SEM (cell line): Measurements from ENCODE around the gene DNAL1.

DNA sequence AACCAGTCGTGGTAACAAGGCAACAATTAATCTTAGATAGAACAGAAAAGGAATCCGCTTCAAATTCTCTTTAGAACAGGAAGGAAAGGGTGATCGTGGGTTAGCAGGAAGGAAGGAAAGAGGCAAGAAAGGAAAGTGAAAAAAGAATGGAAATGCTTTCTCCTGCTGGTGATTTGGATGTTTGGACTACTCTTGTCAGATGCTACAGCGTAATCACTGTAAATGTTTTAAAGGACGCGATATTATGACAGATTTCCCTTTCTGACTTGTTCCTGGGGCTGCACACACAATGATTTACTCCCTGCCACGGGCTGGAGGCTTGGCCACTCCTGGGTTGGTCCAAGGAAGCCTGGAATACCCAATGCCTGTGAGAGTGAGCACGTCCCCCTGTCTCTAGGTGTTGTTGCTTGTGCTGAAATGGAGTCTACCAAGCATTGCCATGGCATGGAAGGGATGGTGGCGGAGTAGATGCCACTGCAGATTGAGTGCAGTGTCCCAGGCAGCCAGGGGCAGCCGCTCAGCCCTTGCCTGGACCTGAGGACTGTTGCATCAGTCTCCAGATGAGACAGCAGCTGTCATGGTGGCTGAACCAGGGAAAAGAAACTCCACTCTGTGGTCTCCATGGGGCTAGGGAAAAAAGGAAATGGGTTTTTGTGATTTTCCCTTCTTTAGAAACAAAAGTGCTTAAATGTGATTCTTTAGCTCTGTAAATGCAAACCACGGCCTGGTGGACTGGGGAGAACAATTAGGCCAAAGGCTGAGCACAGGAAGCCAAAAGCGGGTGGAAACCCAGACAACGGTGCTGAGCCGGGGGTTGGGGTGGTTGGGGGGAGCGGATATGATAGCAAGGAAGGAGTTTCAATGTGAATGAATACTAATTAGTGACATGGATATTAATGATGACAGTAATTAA lies 443.0 kb downstream of the DPF3 start:
- PRO-cap = no peak

- PRO-cap = no peak
Observed at GRCh38 chr14:72665381-72665837, 228.5 kb downstream of the DPF3 start.

DNA sequence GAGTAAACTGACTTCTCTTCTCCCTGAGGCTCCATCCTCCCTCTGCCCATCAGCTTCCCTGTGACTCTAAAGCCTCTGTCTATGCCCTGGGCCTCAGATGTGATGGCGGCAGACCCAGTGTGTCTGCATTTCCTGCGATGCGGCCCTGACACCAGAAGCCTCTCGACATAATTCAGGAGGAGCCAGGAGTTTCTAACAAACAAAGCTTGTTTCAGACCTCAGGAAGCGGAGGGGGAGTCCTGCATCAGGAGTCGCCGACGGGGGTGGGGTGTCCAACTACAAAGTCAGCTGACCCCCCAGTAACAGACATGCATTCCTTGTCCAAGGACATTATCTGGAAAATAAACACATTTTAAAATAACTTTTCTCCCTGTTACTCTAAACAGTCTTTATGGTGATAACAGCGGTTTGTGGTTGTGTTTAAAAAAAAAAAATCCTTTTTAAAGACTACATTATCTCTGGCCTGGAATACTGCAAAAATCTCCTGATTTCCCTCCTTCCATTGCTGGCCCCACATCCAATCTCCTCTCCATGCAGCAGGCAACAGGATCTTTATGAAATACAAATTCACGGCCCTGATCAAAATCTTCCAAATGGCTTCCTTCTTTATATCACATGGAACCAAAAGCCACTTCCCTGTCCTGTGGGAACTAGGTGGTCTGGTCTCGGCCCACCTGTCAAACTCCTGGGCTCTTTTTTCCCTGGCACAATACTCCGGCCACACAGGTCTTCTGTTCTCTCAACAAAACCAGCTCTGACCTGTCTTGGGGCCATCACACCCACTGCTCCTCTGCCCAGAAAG lies 167.3 kb downstream of the DPF3 start:
- PRO-cap = no peak

GRCh38 chr14:72753232-72753534 lies 140.7 kb downstream of the DPF3 start:
- PRO-cap = no peak

DNA sequence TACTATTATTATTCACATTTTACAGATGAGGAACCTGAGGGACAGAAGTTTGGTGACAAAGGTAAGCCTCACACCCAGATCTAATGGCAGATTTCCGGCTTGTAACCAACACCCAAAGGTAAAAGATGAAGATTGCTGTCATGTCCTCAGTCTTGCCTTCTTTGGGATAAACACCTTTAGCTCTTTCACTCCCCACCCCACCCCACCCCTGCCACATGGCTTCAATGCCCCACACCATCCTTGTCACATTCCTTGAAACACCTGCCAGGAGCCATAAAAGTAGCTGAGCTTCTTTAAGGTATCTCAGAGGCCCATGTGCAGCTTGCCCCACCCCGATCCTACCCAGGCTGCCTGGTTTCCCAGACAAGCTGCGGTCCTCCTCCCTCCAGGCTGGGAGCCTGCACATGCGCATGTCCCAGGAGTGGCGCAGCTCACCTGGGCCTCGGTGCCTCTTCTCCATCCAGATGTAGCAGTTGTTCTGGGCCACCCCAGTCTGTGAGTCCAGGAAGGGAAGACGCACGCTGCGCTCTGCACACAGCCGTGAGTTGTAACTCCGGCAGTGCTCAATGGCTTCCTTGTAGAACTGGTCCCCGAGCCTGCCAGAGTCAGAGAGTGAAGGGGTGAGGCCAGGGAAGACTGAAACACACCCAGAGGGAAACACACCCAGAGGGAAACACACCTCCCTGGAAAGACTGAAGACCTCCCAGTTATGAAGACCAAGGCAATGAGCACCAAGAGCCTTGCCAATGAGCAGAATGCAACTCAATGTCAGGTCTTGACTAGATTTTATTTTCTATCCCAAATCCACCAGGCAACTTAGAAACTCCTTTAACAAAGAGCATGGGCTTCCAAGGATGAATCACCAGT lies 122.4 kb downstream of the DPF3 start:
- PRO-cap = no peak

DNA sequence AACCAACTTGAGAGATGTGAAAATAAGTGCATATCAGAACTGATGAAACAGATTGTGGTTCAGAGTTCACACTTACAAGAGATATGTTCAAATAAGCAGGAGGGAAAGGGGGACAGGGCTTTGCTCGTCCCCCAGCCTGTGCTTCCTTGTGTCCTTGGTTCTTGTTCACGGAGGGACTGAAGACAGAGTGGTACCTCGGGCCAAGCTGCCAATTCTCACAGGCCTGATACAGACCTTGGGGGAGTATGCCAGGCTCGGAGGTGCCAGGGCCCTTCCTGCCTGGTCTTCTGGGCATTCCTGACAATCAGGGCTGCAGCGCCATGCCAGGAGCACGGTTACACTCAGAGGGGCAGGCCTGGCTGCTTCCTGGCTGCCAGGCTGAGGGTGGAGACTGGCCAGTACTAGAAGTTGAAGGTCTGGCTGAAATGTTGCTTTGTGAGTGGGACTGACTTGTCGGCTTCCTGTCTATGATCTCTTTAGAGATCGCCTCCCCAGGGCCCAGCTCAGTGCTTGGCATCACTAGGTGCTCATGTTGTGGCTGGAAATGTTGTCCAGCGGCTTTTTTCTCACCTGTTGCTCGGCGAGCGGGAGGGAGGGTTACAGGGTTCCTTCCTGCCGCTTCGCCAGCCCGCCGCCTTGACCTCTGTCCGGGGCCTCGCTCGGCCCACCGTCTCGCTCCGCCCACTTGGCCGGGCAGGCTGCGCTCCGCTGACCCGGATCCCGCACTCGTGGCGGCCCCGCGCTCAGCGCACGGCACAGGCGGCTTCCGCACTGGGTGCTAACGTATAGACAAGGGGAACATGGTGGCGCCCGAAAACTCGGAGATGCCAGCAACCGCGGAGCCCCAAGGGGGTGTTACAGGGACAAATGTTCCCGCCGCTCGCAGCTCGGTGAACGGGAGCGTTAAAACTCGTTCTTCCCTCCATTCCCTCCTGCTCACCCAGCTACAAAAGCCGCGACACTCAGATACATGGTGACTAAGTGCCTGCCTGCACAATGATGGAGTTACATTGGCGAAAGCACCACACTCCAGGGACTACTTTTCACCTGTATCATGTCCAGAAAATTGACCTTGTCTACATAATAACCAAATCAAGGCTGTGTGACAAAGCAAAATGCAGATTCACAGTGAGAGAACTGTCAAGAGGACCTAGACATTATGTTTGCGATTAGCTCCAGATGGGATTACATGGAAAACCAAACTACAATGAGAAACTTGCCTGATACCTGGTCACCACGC lies 32.6 kb downstream of the PAPLN start:
- PRO-cap = bidirectional peak, plus-strand start at position 771 of the sequence, minus-strand start at position 647 of the sequence

DNA sequence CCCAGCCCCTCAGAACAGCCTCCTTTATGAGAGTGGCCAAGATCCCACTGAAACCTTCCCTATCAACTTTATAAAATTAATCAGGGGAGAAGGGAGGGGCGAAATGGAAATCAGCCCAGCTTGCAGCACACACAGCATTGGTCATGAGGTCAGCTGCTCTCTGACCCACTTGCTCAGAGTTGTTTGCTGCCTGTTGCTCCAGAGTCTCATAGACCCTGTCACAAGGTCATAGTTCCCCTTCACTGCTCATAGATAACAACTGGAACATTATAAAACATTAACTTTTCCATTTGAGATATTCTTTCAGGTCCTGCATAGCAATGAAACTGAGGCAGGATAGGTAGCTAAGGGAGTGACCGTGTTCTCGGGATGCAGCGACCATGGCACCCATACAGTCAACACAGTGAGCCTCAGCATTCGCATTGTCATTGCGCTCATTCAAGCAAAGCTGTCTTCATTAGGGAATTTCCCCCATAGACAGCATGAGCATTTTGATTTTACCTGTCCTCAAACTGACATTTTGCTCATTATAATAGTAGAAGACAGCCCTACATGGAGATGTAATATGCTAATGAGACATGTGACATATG lies 8.8 kb downstream of the HEATR4 start:
- PRO-cap = no peak

GRCh38 chr14:73644410-73645521 lies at the start of gene DNAL1:
Gene DNAL1, plus strand, starts transcription at chr14:73644986.
- PRO-cap = bidirectional peak, plus-strand start at chr14:73644599, minus-strand start at chr14:73644565; bidirectional peak, plus-strand start at chr14:73645018, minus-strand start at chr14:73644898

GRCh38 chr14:73717964-73718431 lies 3.8 kb upstream of the PNMA1 start:
- PRO-cap = no peak

DNA sequence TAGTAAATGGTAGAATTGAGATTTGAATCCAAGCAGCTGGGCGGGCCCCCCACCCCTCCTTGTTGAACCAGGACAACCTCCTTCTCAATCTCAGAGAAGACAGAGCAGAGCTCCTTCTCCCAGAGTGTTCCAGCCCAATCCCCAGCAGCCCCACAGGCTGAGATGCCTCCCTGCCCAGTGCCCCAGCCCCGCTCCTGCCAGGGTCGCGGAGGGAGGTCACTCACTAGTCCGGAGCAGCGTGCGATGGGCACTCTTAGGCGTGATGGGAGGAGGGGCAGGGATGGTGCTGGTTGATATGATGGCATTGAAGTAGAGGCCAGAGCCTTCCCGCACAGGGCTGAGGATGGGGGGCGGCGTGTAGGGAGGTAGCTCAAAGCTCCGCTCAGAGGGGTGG lies 15.2 kb upstream of the PNMA1 start:
- PRO-cap = no peak

DNA sequence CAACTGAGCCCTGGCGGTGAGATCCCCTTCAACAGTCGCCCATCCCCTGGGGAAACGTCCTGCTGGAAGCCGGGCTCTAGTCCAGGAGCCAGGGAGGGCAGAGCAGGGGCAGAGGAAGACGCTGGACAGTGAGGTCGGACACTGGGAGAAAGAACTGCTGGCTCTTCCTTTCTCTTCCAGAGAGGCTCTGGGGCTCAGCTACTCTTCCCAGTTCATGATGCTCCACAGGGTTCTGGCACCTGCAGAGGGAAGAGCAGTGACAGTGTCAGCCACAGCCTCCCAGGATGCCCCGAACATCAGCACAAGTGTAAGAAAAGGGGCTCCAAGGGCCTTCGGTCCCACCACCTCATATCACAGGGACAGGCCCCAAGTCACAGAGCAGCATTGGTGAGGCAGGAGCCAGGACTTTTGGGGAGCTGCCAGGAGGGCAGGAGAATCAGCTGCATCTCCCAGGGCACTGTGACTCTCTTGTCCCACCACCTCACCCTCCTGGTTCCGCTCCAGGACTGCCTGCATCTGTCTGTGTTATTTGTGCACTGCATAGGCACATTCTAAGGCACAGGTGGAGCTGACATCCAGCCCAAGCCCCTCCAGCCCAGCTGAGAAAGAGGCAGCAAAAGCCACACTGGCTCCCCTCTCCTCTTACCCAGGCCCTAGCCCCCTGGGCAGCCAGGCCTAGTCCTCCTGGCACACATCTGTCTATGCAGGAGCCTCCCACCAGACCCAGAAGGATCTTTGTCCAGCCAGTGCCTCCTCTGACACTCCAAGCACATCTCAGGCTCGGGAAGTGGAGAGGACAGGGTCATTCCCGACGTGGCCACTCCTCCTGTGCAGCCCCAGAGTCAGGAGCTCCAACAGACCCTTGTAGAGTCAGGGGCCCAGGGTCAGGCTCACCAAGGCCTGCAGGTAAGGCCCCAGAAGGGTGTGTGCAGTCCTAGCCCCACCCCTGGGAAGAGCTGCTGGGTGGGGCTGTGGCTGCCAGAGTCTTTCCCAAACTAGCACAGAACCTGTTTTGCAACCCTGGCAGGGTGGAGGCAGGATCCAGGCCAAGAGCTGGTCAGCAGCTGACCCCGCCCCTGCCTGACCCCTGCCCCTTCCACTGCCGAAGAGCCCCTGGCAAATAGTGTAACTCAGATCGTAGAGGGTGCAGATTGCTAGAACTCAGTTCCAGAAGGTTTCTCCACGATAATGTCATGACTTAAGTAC lies 19.7 kb downstream of the MIDEAS start:
- PRO-cap = no peak

GRCh38 chr14:73759239-73759558 lies 904 bp downstream of the MIDEAS start:
- PRO-cap = bidirectional peak, plus-strand start at chr14:73759496, minus-strand start at chr14:73759357

DNA sequence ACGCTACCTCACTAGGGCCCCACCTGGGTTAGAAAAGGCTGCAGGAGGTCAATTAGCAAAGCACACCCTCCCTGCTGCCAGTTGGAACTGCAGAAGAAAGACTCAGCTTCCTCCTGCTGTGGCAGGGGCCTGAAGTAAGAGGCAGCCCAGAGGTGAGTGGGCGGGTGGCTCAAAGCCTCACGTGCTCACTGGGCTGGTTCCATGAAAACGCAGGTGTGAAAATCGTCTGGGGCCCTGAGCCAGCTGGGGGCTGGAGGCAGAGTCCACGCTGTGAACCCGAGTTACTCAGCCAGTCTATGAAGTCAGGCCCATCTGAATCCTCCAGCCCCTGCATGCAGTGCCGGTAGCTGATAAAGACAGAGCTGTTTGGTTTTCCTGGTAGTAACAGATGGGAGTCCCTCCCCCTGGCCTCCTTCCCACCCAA lies 11.7 kb upstream of the MIDEAS start:
- PRO-cap = no peak

GRCh38 chr14:73787602-73788456 lies 27.7 kb upstream of the MIDEAS start:
- PRO-cap = unidirectional peak, minus-strand start at chr14:73787783; unidirectional peak, minus-strand start at chr14:73787906; unidirectional peak, minus-strand start at chr14:73788118

DNA sequence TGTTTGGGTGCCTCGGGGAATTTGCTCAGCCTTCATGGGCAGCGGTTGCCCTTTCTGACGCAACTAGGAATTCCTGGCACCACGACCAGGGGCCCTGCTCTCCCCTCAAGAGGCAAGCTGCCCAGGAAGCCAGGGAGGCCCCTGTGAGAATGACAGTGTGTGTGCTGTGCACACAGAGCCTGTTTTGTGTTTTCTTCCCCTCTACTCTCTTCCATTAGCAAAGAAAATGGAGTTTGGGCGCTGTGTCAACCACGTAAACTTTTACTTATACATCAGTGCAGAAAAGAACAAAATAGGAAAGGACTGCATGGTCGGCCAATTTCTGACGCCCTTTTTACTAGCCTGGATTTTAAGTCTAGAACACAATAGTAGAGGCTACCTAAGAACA lies 18.0 kb upstream of the PTGR2 start:
- PRO-cap = no peak

- PRO-cap = no peak
Observed at GRCh38 chr14:73887104-73887527, 457 bp downstream of the ZNF410 start.

DNA sequence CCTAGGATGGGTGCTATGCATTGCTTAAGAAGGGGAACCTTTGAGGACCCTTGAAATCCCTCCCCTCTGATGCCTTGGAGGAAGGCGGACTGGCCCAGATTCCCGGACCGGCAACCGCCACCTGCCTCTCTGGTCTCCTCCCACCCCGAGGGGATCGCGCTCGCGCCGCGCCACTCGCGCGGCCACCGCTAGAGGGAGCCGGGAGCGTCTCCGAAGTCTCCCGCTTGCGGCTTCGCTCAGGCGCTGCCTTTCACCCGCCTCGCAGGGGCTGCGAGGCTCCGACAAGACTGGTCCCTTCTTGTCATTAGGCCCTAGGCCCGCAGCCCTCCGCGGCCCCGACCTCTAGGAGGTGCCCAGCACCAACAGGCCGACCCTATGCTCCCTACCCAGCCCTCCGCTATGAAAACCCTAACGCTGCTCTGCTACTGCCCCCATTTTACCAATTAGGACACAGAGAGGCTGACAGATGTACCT lies 21.6 kb upstream of the VSX2 start:
- PRO-cap = no peak

GRCh38 chr14:74257265-74258255 lies 18.3 kb downstream of the VSX2 start:
- PRO-cap = no peak

DNA sequence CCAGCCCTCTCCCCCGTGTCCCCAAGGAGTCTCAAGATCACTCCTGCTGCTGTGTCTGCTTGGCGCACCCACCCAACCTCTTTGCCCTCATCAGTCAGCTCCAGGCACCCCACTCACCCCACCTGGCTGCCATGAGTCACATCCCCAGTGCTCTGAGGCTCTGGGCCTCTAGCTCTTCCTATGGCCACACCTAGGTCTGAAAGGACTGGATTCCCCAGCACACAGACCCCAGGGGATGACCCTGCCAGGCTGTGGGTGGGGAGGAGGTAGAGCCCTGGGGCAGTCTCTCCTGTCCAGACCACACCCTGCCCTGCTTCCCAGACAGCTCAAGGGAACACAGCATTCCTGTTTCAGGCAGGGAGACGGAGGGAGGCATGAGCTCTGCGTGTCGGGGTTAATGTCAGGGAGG lies 45.3 kb downstream of the LTBP2 start:
- PRO-cap = no peak

DNA sequence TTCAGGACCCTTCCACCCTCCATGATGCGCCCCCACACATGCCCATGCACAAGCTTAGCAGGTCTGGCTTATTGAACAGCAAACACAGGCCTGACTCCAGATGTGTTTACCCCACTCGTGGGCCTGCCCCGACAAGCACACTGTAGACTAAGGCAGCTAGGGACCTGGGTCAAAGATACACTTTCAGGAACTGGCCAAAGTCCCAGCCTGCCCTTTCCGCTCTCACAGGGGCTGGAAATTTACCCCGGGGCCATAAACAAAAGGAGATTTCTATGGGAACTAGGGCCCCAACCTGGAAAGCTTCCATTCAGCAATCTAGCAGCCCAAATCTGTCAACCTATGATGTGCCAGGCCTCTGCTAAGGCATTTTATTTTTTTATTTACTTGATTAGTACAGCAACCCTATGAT lies 41.8 kb downstream of the LTBP2 start:
- PRO-cap = no peak